Hair follicle dermal papilla cell (primary cell): ENCODE measurements around a stretch of chr3.

- CAGE, long polyA plus RNA = no peak
Measured at GRCh38 chr3:127701318-127701540, 28.5 kb downstream of the ABTB1 start.

GRCh38 chr3:127757890-127758506 lies 64.3 kb downstream of the MGLL start:
- CAGE, long polyA plus RNA = no peak

DNA sequence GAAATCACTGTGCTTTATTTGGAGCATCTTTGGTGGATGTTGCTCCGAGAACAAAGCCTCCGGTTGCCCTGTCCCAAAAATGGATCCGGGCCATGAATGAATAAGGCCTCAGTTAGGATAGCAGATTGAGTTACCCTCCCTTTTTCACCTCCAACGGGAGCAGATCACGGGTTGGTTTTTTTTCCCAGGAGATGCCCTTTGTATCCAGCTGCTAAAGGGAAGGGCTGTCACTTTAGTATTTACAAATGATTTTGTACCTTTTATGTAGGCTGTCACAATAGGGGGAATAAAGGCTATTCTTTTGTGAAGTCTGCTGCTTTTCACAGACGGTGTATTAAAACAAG lies 827 bp downstream of the SEC61A1 start:
- CAGE, long polyA plus RNA = no peak

- CAGE, long polyA plus RNA = no peak
Measured at GRCh38 chr3:128254968-128255474, 101.7 kb downstream of the EEFSEC start.

GRCh38 chr3:128434947-128435756 lies 31.5 kb downstream of the DNAJB8 start:
- CAGE, long polyA plus RNA = no peak

GRCh38 chr3:128480007-128480790 lies 12.8 kb downstream of the GATA2 start:
- CAGE, long polyA plus RNA = no peak

DNA sequence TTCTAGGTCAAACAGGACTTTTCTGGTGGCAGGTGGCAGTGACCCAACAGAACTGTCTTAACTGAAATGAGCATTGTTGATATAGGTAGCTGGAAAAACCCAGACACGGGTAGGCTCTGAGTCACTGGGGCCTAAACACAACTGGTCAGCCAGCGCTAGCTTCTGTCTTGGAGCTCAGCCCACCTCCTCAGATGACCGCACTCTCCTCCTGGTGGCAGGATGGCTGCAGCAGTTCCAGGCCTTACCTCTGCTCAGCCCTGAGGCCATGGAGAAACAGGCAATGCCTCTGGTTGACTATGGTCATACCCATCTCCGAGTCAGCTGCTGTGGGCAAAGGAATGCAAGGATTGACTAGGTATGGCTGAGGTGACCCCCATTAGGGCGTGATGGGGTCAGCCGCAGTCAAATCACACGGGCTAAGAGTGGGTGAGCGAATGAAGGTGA lies 61.1 kb upstream of the GATA2 start:
- CAGE, long polyA plus RNA = no peak

DNA sequence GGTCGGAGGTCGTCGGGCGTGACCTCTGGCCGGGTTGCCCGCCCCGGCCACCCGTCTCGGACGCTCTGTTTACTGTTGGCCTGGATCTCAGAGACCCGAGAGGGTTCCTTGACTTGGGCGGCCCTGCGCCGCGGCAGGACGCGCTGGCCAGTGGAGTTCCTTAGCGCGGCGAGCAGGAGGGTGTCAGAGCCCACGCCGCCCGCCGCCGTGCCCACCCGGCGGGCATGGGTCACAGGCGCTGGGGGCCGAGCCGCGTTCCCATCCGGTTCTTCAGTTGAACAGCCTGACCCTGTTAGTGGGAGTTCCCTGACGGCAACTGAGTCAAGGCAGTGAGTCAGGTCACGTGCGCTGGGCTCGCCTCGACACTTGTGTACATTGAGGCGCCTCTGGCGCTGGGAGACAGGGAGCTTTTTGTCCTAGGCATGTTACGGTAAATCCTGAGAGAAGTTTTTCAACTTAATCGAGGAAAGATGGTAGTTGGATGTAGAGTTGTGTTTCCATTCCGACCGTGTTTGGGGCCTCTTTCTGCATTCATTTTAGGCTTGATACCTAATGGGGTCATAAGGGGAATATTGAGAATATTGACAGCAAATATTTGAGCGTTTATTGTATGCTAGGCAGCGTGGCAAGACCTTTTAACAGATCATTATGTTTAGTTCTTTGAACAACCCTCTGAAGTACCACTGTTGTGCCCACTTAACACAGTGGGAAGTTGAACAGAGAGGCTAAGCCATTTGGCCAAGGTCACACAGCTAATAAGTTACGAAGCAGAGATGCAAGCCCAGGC lies 753 bp downstream of the RAB7A start:
- CAGE, long polyA plus RNA = no peak

DNA sequence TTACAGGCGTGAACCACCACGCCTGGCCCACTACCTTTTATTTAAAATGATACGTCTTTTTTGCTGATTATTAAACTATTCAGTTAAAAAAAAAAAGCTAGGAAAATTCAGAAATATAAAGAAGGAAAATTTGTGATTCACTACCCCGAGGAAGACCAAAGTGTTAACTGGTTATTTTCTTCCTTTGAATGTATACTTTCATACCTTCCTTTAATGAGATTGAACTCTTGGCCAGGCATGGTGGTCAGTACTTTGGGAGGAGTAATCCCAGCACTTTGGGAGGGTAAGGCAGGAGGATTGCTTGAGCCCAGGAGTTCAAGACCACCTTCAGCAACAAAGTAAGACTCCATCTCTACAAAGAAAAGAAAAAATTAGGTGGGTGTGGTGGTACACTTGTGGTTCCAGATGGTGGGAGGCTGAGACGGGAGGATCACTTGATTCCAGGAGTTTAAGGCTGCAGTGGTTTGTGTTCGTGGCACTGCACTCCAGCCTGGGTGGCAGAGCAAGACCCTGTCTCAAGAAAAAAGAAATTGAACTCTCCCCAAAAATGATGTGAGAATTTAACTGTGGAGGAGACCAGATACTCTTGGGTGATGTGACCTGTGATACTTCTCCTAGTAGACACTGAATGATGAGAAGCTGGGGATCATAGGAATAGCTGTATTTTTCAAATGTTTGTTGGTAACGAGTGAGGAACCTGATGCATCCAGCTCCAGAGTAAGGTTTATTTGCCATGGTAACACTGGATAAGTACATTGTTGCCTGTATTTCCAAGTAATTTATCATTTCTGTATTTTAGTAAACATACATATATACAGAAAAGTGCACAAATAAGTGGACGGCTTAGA lies 6.6 kb downstream of the RAB7A start:
- CAGE, long polyA plus RNA = no peak

DNA sequence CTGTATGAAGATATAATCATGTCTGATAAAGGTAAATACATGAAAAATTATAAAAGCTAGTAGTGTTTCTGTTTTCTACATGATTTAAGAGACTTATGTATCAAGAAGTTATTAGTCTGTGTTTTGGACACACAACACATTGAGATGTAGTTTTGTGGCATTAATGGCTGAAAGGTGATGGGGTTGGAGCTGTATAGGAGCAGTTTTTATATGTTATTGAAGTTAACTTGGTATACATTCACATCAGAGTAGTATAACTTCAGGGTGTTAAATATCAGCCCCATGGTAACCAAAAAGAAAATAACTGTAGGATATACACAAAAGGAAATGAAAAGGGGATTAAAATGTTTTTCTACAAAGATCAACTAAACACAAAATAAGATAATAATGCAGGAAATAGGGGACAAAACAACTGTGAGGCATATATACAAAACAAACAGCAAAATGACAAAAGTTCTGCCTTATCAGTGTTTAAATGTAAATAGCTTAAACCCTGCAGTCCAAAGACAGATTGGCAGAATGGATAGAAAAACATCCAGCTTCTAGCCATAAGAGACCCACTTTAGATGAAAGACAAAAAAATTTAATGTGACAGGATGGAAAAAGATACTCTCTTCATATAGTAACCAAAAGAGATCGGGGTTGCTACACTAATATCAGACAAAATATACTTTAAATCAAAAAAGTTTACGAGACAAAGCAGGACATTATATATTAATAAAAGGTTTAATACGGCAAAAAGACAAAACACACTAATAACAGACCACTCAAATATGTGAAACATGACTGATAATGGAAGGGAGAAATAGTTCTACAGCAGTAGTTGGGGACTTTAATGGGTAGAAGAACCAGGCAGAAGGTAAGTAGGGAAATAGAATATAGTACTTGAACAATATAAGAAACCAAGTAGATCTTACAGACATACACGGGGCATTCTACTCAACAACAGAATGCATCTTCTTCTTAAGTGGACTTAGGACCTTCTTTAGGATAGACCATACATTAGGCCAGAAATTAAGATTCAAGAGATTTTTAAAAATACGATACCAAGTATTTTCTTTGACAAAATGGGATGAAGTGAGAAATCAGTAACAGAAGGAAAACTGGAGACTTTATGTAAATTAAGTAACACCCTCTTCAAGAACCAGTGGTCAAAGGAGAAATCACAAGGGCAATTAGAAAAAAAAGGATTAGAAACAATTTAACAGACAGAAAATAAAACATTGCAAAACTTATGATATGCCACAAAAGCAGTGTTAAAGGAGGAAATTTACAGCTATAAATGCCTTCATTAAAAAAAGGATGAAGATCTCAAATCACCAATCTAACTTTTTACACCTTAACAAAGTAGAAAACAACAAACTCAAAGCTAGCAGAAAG lies 28.6 kb downstream of the RAB7A start:
- CAGE, long polyA plus RNA = no peak

DNA sequence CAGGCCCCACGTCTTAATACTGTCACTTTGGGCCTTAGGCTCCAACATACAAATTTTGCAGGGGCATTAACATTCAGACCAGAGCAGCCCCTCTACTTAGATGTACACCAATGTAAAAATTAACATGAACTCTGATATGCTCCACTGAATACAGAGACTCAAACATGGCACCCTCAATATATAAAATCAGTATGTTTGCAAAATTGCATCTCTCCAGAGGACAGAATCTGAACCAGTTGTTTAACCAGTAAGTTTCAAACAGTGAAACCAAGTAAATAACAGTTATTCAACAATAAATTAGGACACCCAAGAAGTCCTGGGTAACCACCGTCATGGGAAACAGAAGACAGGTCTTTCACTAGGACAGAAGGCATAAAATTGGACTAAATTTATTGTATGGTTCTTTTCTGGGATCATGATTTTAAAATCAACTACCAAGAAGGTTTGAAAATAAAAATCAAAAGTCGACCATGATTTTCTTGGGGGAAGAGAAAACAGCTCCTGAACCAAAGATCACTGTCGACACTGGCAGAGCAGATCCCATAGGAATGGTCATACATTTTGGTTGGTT lies 40.2 kb downstream of the RAB7A start:
- CAGE, long polyA plus RNA = no peak

DNA sequence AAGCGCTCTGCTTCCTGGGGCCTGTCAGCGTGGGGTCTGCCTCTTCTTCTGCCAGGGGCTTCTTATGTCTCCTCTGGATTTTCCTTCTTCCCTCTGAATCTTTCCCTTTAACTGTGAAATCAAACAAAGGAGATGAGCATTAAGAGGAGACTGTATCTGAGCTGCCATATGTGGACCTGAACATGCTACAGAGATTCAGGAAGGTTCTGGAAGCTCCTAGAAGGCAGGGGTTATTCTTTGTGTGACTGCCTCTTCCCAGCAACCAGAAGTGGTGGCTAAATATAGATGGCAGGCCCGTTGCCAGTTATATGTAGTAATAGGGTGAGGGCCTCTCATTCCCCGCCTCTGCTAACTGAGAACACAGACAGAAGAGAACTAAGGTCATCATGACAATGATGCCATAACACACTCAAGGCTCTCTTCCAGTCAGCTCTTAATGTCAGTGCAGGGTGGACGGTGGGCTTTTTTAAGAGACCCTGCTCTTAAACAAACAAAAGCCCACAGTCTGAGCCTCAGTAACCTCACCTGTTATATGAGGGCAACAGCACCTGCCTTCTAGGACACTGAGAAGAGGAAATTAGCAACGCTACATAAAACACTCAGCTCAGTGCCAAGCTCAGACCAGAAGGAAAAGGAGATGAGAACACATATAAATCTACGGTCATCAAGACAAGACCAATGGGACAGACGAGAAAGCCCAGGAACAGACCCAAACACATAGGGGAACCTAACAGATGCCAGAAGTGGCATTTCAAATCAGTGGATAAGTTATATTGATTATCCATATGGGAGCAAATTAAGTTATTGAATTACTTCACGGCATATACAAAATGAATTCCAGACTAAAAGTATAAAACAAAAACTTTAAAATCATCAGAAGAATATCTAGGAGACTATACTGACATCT lies 22.3 kb downstream of the CFAP92 start:
- CAGE, long polyA plus RNA = no peak

DNA sequence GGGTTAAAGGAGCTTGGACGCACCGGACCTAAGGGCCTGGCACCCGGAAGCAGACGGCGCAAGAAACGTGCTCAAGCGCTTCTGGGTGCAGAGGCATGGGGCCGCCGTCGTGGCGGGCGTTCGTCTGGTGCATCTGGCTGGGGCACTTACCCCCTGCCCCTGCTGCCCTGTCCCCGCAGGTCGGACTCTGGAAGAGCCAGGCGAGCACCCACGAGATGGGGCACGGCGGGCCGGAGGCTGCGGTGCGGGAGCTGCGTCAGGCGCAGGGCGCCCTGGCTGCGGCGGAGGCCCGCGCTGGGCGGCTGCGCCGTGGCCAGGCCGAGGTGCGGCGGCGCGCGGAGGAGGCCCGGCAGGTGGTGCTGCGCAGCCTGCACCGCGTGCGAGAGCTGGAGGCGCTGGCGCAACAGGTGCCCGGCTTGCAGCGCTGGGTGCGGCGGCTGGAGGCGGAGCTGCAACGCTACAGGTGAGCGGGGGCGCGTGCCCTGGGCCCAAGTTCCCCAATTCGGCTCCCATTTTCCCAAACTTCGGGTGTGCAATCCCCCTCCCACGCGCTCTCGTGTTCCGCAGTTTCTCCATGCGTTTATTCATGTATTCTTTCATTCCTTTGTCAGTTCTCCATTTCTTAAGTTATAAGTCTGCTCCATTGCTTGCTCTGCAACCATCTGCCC lies 2.6 kb downstream of the EFCC1 start:
- CAGE, long polyA plus RNA = no peak

- CAGE, long polyA plus RNA = no peak
Measured at GRCh38 chr3:129047460-129047659, 13.2 kb upstream of the GP9 start.

GRCh38 chr3:129069485-129070086 lies 9.0 kb downstream of the GP9 start:
- CAGE, long polyA plus RNA = no peak

GRCh38 chr3:129162660-129163827 lies 2.2 kb upstream of the ISY1 start:
- CAGE, long polyA plus RNA = no peak

DNA sequence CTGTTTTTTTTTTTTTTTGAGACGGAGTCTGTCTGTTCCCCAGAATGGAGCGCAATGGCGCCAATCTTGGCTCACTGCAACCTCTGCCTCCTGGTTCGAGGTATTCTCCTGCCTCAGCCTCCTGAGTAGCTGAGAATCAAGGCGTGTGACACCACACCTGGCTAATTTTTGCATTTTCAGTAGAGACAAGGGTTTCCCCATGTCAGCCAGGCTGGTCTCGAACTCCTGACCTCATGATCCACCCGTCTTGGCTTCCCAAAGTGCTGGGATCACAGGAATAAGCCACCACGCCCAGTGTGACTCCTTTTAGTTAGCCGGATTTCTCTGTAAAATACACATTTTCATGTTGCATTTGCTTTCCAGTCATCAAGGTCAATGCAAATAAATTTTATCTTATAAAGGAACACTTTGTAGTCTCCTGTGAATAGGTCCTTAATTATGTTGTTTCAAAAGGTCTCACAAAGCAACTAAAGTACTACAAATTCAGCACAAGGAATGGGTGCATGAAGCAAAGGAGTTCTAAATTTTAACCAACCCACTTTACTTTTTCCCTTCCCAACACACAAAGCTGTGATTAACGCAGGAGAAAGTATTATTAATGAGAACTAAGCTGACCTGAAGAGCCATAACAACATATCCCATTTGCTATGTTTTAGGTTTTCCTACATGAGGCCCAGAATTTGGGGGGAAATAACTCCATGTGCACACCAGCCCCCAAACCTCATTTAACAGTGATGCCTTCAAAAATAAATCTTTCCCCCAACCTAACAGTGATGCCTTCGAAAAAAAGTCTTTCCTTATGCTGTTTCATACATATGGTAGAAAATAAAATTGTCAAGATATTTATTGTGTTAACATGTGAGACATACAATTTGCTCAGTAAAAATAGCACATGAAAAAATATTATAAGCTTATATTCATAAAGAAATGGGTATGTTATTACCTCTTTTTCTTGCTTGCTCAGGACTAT lies 6.4 kb upstream of the ISY1 start:
- CAGE, long polyA plus RNA = no peak

- CAGE, long polyA plus RNA = no peak
Measured at GRCh38 chr3:129447878-129448815, 8.1 kb downstream of the IFT122 start.

GRCh38 chr3:129599494-129600149 lies 6.9 kb downstream of the PLXND1 start:
- CAGE, long polyA plus RNA = no peak

GRCh38 chr3:129794791-129795384 lies 98.6 kb downstream of the TMCC1 start:
- CAGE, long polyA plus RNA = no peak